Gastrocnemius medialis (tissue), 3 donors: ENCODE results near the genes LRRFIP1 and SCLY.

DNA sequence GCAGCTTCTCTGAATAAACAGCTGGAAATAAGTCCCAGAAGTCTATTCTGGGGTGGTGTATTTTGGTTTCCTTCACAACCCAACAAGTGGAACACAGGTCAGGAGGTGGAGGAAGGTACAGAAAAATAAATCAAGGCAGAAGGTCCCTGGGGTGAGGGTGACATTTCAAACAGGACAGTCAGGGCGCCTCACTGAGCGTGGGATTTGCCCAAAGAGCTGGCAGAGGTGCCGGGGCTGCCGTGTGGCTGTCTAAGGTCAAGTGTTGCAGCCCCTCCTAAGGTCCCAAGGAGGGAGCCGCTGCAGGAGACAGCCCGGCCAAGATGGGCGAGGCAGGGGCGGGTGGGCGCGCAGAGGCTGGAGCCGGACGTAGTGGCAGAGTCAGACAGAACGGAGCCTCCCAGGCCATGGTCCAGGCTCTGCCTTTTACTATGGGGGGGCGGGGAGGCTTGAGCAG lies 27.6 kb upstream of the PRLH start:
- PRO-cap: no peak
- RAMPAGE, long total RNA, 3 experiments: no peak in any of the 3 experiments

DNA sequence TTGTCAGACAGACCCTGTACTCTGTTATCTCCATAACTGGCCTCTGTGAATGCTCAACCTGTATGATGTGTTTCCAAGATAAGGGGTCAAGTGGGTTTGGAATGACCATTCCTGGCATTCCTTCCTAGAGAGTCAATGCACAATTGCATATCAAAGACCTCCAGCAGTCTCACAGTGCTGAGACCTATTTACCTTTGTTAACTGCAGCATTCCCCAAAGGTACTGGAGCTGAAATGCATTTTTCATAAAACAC lies 13.2 kb upstream of the LRRFIP1 start:
- PRO-cap: no peak
- RAMPAGE, long total RNA, 3 experiments: no peak in any of the 3 experiments

DNA sequence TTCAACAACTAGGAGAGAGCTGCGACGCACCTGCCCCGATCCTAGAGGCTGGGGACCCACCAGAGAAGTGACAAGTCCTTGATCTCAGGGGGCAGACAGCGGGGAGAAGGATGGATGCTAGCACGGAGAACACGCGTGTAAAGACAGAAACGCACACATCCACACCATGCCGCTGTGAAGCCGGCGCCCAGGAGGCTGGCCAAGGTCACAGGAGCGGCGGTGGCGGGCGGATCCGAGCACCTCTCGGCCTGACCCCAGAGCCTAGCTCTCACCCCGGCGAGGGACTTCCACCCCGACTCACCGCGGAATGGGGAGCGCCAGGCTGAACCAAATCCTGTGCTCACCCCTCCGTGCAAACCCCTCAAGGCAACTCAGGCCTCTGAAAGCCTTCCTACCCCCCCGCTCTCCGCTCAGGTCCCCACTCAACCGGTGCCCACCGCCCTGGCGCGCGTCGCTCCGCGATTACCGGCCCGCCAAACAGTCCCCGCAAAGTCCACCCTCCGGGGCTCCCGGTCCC lies 533 bp upstream of the LRRFIP1 start:
- PRO-cap: unidirectional peak, plus-strand start at position 208 of the sequence
- RAMPAGE, long total RNA, 3 experiments: no peak in any of the 3 experiments

- PRO-cap: bidirectional peak, plus-strand start at chr2:237627610, minus-strand start at chr2:237627471; bidirectional peak, plus-strand start at chr2:237628280, minus-strand start at chr2:237628186
- RAMPAGE, long total RNA, 3 experiments: start-site peak on the plus strand in 2 of 3 experiments, at chr2:237627587-237627640 at its widest, 509 to 1,203 reads per replicate
Observed at GRCh38 chr2:237627313-237628433, at the start of gene LRRFIP1. LRRFIP1 (plus strand) TSS chr2:237627587.

DNA sequence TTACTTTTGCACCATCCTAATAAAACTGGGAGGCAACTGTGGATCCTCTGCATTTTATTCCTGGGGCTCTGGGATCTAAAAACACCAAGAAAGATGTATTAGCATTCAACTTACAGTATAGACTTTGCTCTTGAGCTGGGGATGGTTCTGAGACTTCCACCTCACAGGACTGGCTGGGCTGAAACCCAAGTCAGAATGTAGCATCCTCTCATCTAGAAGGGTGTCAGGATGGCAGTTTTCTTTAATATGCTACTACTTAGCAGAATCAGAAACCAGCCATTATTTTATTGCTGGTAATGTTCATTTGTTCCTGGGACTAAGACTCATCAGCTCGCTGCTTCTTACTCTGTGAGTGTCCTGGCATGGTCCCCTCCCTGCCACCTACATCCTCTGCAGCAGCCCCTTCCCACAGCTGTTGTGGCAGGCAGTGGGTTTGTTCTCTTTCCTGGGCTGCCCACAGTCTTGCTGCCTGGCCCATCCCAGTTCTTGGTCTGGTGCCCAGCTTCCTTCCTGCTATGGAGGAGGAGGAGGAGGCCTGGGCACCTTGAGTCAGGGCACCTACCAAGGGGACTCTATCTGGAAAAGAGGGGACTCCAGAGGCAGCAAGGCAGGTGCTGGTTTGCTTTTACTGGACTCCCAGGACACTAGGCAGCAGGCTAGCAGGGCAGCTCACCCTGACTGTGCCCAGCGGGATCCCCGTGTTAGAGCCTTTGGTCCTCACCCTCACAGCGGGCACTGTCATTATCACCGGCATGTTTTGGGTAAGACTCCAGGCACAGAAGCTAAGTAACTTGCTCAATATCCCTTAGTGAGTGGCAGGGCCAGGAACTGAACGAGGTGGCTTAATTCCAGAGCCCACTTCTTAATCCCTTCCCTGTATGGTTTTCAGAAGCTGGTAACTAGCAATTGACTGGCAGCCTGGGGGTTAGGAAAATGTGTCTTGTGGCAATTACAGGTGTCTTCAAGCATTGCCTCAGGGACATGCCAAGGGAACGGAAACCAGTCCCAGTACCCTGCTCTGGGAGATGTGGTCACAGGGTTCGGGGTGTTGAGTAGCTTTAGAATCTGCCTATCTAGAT lies 62.1 kb downstream of the LRRFIP1 start:
- PRO-cap: bidirectional peak, plus-strand start at position 1,002 of the sequence, minus-strand start at position 759 of the sequence
- RAMPAGE, long total RNA, 3 experiments: no peak in any of the 3 experiments

GRCh38 chr2:237698129-237698494 lies 70.7 kb downstream of the LRRFIP1 start:
- PRO-cap: no peak
- RAMPAGE, long total RNA, 3 experiments: no peak in any of the 3 experiments

DNA sequence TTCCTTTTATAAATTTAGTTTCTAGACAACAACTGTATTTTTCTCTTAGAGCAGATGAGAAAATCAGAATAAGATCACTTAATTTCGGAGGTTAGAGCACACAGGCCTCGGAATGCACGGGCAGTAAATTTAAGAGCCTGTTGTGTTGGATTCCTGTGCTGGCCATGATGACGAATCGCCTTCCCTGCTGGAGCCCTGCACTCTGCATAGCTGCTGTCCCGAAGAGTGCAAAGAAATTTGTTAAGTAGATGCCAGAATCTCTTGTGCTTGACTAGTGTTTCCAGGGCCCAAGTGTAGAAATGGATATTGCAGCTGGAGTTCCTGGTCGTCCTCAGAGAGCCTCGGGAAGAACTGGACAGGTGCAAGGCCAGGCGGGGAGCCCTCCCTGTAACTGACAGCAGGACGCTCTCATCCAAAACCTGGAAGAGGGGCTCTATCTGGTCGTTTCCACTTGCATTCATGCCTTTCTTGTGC lies 83.5 kb upstream of the RBM44 start:
- PRO-cap: no peak
- RAMPAGE, long total RNA, 3 experiments: no peak in any of the 3 experiments

- PRO-cap: no peak
- RAMPAGE, long total RNA, 3 experiments: no peak in any of the 3 experiments
Observed at GRCh38 chr2:237724225-237724674, 74.3 kb upstream of the RBM44 start.

DNA sequence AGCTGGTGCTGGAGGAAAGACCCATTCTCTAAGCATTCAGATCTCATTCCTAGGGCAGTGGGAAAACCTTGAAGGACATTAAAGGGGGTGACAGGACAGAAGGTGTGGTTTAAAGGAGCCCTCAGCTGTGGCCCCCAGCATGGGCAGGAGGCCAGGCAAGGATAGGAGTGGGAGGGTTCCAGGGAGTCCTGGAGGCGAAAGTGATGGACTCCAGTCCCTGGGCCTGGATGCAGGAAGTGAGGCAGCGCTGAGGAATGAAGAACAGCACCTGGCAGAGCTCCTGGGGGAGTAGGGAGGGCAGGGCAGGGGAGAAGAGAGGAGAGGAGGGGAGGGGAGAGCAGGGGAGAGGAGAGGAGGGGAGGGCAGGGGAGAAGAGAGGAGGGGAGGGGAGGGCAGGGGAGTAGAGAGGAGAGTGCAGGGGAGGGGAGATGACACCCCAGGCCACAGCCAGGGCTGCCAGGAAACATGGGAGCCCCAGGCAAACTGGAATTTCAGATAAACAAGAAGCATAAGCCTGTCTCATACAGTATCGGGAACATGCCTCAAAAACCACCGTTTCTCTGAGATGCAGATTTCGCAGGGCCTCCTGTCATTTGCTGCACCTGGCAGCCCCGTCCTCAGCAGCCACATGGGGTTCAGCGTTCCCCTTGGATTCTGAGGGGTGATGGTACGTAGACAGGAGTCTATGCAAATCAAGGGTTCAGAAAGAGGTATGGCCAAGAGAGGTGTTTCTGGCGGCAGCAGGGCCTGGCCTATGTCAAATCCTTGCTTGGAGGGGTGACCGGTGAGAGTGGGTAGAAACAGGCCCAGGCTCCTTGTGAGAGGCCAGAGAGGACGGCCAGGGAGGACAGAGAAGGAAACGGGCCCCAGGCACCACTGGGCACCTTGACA lies 5.8 kb downstream of the RAMP1 start:
- PRO-cap: unidirectional peak, minus-strand start at position 238 of the sequence
- RAMPAGE, long total RNA, 3 experiments: no peak in any of the 3 experiments

DNA sequence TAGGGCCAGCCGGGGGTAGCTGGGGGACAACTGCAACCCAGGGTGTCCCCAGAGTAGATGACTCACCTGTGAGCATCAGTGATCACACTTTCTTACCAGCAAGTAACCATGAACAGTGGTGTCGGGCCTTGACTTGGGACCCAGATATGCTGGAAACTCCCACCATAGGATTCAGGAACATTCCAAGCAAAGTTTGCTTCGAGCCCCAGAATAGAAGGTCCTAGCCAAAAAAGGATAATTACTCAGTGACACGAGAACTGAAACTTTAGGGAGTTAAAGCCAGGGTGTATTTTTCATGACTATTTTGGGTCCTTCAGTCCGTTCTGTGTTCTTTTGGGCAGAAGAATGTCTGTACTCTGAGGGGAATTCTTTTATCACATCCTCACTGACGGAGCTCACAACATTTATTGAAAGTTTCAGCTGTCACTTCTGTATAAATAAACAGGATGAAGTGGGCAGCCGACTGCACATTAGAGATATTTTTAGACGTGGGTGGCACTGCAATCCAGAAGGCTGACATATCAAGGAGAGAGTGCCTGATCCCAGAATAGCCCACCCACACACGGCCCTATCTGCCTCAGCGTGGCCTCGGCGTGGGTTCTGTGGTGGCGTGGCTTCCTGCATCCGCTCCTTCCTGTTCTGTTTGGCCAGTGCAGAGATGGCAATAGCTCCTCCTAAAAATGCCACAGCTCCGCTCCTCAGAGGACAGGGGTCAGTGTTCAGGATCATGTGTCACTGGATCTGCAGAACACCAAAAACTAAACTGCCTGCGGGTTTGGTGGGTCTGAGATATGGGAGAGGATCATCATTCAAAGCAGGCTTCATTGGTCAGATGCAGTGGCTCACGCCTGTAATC lies 45.7 kb downstream of the RAMP1 start:
- PRO-cap: bidirectional peak, plus-strand start at position 559 of the sequence, minus-strand start at position 402 of the sequence
- RAMPAGE, long total RNA, 3 experiments: no peak in any of the 3 experiments

- PRO-cap: unidirectional peak, minus-strand start at chr2:237923782
- RAMPAGE, long total RNA, 3 experiments: no peak in any of the 3 experiments
Observed at GRCh38 chr2:237923447-237924183, 43.2 kb upstream of the UBE2F start.

- PRO-cap: bidirectional peak, plus-strand start at chr2:238061031, minus-strand start at chr2:238060743
- RAMPAGE, long total RNA, 3 experiments: start-site peak on the plus strand in 1 of 3 experiments, at chr2:238060980-238061099 at its widest, 45 reads per replicate
Observed at GRCh38 chr2:238060931-238061521, at the start of gene SCLY. SCLY (plus strand) TSS chr2:238061001.

GRCh38 chr2:238065038-238065576 lies 4.3 kb downstream of the SCLY start:
- PRO-cap: no peak
- RAMPAGE, long total RNA, 3 experiments: no peak in any of the 3 experiments

DNA sequence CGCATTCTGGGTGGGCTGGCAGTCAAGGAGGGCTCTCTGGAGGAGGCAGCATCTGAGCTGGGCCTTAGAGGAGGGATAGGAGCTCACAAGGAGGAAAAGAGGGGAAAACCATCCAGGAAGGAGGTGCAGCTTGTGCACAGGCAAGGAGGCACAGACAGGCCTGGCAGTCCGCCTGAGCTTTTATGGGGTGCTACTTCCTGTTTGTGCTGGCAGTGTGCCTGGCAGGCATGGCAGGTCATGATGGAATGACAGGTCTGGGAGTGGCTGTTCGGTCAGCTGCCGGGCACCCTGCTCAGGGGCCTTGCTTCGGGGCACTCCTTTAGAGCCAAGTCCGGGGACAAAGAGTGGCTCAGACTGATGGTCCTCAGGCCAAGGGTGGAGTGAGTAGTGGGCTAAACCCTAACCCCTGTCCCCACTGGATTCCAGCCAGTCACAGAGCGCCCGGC lies 3.4 kb downstream of the KLHL30 start:
- PRO-cap: bidirectional peak, plus-strand start at position 322 of the sequence, minus-strand start at position 156 of the sequence
- RAMPAGE, long total RNA, 3 experiments: no peak in any of the 3 experiments

- PRO-cap: no peak
- RAMPAGE, long total RNA, 3 experiments: no peak in any of the 3 experiments
Observed at GRCh38 chr2:238202044-238202651, 1.3 kb downstream of the ILKAP start.

DNA sequence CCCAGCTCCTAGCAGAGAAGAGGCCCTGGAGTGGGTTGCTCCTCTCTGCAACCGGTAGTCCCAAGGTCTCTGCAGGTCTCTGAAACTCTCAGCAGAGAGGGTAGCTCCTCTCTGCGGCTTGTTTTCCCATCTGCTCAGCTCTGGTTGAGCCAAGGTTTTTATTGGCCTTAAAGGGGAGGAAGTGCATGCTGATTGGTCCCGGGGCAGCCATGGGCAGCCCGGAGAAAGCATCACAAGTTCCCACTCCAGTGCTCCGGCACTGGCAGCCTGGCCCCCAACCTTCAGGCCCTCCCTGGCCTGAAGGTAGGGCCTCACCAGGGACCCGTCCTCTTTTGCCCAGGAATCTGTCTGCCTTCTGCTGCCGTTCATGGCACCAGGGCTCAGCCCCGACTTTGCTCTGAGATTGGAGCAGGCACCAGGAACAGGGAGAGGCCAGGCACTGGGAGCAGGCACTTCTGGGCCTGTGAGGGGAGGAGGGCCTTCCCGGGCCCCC lies 17.4 kb upstream of the ILKAP start:
- PRO-cap: bidirectional peak, plus-strand start at position 243 of the sequence, minus-strand start at position 132 of the sequence
- RAMPAGE, long total RNA, 3 experiments: no peak in any of the 3 experiments

GRCh38 chr2:238241131-238241893 lies 1.5 kb upstream of the HES6 start:
- PRO-cap: no peak
- RAMPAGE, long total RNA, 3 experiments: no peak in any of the 3 experiments

DNA sequence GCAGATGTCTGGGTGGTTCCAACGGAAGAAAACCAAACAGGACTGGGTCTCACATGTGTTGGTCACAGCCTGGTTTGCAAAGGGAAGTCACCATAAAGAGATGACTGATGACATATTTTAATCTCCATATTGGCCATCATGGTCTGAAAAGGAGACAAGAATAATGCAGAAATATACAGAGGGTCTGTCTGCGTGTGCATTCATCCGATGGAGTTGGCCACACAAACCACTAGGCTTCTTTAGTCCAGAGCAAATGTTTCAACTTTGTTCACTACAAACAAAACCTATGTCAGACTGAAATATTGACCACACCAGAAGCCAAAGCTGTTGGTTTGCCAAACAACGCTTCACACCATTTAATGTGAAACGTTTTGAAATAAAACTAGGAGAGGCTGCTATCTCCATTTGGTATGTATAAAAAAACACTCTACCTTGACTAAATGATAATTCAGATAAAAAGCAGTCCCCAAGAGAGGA lies 5.7 kb upstream of the HES6 start:
- PRO-cap: no peak
- RAMPAGE, long total RNA, 3 experiments: no peak in any of the 3 experiments

GRCh38 chr2:238286520-238287068 lies 1.8 kb downstream of the PER2 start:
- PRO-cap: bidirectional peak, plus-strand start at chr2:238286823, minus-strand start at chr2:238286740
- RAMPAGE, long total RNA, 3 experiments: no peak in any of the 3 experiments

DNA sequence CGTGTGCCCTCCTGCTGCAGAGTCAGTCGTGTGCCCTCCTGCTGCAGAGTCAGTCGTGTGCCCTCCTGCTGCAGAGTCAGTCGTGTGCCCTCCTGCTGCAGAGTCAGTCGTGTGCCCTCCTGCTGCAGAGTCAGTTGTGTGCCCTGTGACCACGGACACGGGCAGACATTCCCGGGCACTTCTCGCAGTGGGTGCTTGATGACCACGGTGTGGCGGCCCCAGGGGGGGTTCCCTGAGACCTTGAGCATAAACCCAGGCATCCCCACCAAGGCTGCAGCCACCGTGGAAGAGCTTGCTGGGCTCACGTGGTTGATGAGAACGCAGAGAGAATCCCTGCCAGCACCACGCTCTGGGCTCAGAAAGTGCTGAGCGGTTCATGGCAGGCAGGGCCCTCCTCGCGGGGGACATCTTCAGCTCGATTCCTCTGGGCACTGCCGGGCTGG lies 8.2 kb upstream of the PER2 start:
- PRO-cap: no peak
- RAMPAGE, long total RNA, 3 experiments: no peak in any of the 3 experiments